ENCODE data around the genes H1-5, ZSCAN12 and GPX5.

- PRO-cap: bidirectional peak, plus-strand start at chr6:26521202, minus-strand start at chr6:26520815
- RRBS, 2 experiments: no CpG with 5 or more reads among the region's 17 CpGs
Measured at GRCh38 chr6:26520653-26520899, 17.6 kb upstream of the HMGN4 start.

DNA sequence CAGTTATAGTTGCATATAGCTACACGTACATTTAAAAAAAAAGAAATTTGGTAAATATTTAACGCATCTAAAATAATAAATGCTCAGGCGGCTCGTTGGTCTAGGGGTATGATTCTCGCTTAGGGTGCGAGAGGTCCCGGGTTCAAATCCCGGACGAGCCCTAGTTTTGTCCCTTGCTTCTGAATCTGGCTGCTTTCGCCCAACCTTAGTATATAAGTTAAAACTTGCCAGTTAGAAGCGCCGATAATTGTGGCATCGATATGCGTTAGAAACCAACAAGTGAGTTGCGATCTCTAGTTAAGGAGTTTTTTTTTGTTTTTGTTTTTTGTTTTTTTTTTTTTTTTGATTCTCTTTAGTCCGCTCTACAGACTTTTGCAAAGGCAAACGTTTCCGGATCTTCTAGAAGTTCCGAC is 17.0 kb downstream of the HMGN4 start:
- PRO-cap: unidirectional peak, plus-strand start at position 86 of the sequence
- RRBS, 2 experiments: no CpG with 5 or more reads among the region's 19 CpGs

DNA sequence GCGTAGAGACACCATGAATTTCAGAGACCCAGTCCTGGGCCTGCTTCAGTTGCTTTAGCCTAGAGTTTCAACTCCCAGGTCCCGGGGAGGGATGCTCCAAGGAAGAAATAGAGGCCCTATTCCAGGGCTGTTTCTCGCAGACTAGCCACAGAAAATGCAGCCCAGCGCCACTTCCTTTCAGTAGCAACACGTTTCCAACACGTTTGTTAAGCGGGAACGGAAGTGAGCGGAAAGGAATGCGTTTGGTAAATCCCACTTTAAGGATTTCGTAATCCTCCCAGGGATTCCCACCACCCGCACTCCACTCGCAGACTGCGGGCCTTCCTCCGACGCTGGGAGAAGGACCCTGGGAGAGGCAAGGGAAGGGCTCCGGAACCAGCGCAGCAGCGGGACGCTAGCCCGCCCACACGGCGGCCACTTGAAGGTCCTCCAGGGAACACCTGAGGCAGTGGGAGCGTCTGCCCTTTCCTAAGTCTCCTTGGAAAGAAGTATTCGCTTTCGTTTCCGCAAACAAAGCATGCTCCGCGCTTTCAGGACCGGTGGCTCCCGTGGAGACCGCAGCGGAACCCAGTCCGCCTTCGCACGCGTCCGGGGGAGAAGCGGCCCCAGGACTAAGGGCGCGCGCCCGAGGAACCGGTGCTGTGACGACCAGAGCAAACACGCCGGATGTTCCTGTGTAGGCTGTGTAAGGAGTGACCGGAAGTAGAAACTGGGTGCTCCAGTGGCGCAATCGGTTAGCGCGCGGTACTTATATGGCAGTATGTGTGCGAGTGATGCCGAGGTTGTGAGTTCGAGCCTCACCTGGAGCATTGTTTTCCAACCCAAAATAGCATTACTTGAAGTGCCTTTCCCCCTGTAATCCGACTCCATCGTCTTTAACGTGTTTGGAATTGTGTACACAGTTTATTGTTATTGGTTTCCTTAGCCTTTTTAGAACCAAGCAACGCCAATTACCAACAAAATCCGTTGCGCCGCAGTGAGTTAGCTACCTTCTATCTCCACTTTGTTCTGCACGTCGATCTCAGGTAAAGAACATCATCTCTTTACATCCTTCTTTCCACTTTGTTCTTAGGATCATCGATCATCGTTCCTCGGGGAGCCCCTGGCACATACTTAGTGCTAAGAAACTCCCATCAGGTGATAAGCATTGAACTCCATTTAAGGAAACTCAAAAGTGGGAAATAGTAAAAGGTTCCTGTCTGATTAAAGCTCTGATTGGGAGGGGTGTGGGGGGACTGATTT is 112.5 kb downstream of the H2BC11 start:
- PRO-cap: unidirectional peak, plus-strand start at position 77 of the sequence; bidirectional peak, plus-strand start at position 315 of the sequence, minus-strand start at position 147 of the sequence; bidirectional peak, plus-strand start at position 712 of the sequence, minus-strand start at position 613 of the sequence
- RRBS, 2 experiments: 2 to 4% methylated on average over 15 to 16 of the region's 68 CpGs

- PRO-cap: no peak
- RRBS, 2 experiments: 95 to 97% methylated on average over 2 of the region's 21 CpGs
Measured at GRCh38 chr6:27049972-27050511, 82.6 kb downstream of the H2BC11 start.

GRCh38 chr6:27477814-27478408 is 5.0 kb upstream of the ZNF184 start:
- PRO-cap: no peak
- RRBS, 2 experiments: no CpG with 5 or more reads among the region's 11 CpGs

GRCh38 chr6:27502574-27503320 is 29.8 kb upstream of the ZNF184 start:
- PRO-cap: bidirectional peak, plus-strand start at chr6:27503037, minus-strand start at chr6:27502777
- RRBS, 2 experiments: no CpG with 5 or more reads among the region's 28 CpGs

DNA sequence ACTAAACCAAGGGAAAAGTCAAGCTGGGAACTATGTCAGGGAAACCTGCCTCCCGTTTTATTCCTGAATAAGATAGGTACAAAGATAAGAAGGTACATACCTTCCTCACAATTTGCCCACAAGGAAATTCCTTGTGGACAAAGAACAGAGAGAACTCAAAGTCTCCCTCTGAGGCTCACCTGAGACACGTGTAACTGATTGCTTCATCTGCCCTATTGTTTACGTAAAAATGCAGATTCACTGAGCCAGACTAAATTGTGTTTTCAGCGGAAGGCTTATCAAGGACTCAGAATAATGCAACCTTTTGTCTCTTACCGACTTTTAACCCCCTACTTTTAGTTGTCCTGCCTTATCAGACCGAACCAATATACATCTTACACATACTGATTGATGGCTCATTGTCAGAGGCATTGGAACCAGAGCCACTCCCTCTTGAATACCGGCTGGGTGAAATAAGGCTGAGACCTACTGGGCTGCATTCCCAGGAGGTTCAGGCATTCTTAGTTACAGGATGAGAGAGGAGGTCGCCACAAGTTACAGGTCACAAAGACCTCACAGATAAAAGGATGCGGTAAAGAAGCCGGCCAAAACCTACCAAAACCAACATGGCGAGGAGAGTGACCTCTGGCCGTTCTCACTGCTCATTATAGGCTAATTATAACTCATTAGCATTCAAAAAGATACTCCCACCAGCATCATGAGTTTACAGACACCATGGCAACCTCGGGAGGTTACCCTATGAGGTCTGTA is 95.4 kb upstream of the ZNF184 start:
- PRO-cap: no peak
- RRBS, 2 experiments: no CpG with 5 or more reads among the region's 13 CpGs

- PRO-cap: bidirectional peak, plus-strand start at chr6:27605194, minus-strand start at chr6:27605129
- RRBS, 2 experiments: no CpG with 5 or more reads among the region's 10 CpGs
Measured at GRCh38 chr6:27604814-27605323, 132.0 kb upstream of the ZNF184 start.

DNA sequence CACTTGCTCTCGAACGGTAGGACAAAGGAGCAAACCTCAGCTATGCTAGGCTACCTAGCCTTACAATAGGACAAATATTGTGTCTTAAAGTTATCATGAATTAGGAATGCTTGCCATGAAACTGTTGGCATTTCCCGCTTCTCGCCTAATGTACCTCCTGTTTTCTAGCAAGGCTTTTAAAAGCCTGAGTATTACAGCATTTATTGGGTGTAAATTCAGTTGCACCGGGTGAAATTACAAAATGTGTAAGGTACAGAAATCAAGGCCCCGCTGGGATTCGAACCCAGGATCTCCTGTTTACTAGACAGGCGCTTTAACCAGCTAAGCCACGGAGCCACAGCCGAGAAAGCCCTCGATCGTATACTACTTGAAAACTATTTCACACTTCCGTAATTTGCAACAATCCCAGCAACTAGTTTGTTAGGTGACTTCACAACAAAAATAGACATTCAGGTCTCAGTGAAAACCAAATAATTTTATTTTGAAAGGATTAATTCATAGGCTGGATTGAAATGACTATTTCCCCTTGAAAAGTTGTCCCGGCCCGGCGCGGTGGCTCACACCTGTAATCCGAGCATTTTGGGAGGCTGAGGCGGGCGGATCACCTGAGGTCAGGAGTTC is 123.2 kb downstream of the H2BC13 start:
- PRO-cap: bidirectional peak, plus-strand start at position 326 of the sequence, minus-strand start at position 152 of the sequence; unidirectional peak, minus-strand start at position 342 of the sequence
- RRBS, 2 experiments: no CpG with 5 or more reads among the region's 20 CpGs

DNA sequence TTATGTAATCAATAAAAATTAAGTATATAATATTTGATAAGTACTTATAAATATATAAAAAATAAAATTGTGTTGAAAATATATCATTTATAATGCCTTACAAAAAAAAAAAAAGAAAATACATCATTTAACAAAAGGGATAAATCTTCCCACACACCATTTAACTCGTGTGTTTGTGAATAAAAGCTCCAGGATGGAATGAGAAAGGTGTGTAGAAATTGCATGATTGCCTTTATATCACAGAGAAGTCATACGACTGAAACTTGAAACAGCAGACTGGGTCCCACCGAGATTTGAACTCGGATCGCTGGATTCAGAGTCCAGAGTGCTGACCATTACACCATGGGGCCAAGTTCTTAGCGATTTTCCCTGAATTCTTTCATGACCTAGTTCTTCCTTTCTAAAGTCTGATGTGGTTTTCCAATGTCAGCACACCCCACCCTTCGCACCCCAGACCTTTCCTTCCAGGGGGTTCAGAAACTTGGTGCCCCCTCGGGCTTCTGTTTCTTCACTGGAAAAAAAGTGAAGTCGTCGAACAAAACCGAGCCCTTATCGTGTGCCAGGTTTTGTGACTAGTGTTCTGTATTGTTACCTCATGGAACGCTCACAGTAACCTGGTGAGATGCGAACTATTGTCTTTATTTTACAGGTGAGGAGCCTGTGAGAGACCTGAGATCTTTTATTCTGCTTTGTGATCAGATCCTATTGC is 16.5 kb downstream of the H2BC13 start:
- PRO-cap: bidirectional peak, plus-strand start at position 389 of the sequence, minus-strand start at position 355 of the sequence
- RRBS, 2 experiments: no CpG with 5 or more reads among the region's 14 CpGs

GRCh38 chr6:27795777-27796274 is 11.9 kb downstream of the H2BC13 start:
- PRO-cap: unidirectional peak, minus-strand start at chr6:27795948
- RRBS, 2 experiments: no CpG with 5 or more reads among the region's 5 CpGs

GRCh38 chr6:27825793-27826605 is 2.1 kb downstream of the H4C11 start:
- PRO-cap: no peak
- RRBS, 2 experiments: no CpG with 5 or more reads among the region's 15 CpGs

- PRO-cap: no peak
- RRBS, 2 experiments: no CpG with 5 or more reads among the region's 55 CpGs
Measured at GRCh38 chr6:27866913-27867959, at the start of gene H1-5. H1-5 (minus strand) TSS chr6:27867588.

DNA sequence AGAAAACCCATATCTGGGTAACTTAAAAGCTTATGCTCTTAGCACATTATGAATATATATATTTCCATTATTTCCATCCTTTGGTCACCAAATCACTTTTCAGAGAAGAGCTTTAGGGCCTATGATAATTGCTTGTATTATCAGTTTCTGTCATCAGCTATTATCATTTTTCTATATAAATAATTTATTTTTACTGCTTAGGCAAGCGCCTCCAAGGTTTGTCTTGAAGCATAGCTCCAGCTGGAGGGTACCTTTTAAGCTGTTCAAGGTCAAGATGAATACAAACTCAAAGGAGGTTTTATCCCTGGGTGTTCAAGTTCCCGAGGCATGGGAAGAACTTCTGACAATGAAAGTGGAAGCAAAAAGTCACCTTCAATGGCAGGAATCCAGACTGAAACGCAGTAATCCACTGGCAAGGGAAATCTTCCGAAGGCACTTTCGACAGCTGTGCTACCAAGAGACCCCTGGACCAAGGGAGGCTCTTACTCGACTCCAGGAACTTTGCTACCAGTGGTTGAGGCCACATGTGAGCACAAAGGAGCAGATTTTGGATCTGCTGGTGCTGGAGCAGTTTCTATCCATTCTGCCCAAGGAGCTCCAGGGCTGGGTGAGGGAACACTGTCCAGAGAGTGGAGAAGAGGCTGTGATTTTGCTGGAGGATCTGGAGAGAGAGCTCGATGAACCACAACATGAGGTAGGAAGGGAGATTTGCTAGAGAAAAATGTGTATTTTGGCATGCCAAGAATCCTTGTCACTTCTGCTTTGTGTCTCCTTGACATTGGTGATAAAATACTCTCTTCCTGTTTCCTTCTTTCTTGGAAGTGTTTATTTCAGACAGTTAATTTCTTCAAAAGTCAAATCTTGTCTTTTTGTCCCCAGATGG is 2.0 kb downstream of the ZSCAN9 start:
- PRO-cap: no peak
- RRBS, 2 experiments: no CpG with 5 or more reads among the region's 7 CpGs

- PRO-cap: no peak
- RRBS, 2 experiments: no CpG with 5 or more reads among the region's 6 CpGs
Measured at GRCh38 chr6:28394550-28395088, 4.9 kb downstream of the ZSCAN12 start.

- PRO-cap: bidirectional peak, plus-strand start at chr6:28399855, minus-strand start at chr6:28399747; bidirectional peak, plus-strand start at chr6:28400101, minus-strand start at chr6:28400118; bidirectional peak, plus-strand start at chr6:28400163, minus-strand start at chr6:28400201
- RRBS, 2 experiments: 4 to 15% methylated on average over 6 to 7 of the region's 47 CpGs
Measured at GRCh38 chr6:28399502-28400271, at the start of gene ZSCAN12. ZSCAN12 (minus strand) TSS chr6:28399747.

DNA sequence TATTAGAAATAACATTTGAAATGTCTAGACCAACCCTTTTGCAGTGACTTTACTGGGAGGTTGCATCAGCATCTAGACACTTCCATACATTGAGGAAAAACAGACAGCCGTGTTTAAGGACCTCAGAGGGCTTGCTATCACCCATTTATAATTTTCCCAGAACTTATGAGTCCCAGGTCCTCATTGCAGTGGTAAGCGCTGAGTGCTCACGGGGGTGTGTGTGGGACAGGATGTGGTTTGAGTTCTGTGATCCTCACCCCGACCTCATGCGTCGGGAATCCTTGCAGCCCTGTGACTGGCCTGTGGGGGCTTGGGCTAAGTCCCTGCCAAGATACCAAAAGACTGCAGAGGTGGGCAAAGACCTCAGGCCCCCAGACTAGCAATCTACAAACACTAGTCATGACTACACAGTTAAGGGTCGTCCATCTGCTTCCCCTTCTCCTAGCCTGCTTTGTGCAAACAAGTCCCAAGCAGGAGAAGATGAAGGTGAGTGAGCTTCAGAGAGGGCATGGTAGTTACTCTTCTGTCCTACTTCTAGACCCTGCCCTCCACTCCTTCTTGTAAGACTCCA is at the start of gene GPX5:
GPX5 (plus strand) TSS at position 267 of the 571 bp plus-strand sequence.
- PRO-cap: no peak
- RRBS, 2 experiments: no CpG with 5 or more reads among the region's 7 CpGs

- PRO-cap: no peak
- RRBS, 2 experiments: no CpG with 5 or more reads among the region's 4 CpGs
Measured at GRCh38 chr6:28553385-28553712, 27.7 kb downstream of the GPX5 start.

- PRO-cap: no peak
- RRBS, 2 experiments: 24 to 26% methylated on average over 6 of the region's 40 CpGs
Measured at GRCh38 chr6:28589629-28590624, 2.8 kb upstream of the SCAND3 start.

- PRO-cap: bidirectional peak, plus-strand start at chr6:28597663, minus-strand start at chr6:28597425; unidirectional peak, plus-strand start at chr6:28598105; bidirectional peak, plus-strand start at chr6:28598256, minus-strand start at chr6:28598179
- RRBS, 2 experiments: 5 to 6% methylated on average over 3 of the region's 30 CpGs
Measured at GRCh38 chr6:28597341-28598374, 10.6 kb upstream of the SCAND3 start.